Measurements from ENCODE around the genes FAM89B and RELA.

GRCh38 chr11:65118775-65119428 is 1.4 kb upstream of the ZNHIT2 start:
- PRO-cap, result no peak

DNA sequence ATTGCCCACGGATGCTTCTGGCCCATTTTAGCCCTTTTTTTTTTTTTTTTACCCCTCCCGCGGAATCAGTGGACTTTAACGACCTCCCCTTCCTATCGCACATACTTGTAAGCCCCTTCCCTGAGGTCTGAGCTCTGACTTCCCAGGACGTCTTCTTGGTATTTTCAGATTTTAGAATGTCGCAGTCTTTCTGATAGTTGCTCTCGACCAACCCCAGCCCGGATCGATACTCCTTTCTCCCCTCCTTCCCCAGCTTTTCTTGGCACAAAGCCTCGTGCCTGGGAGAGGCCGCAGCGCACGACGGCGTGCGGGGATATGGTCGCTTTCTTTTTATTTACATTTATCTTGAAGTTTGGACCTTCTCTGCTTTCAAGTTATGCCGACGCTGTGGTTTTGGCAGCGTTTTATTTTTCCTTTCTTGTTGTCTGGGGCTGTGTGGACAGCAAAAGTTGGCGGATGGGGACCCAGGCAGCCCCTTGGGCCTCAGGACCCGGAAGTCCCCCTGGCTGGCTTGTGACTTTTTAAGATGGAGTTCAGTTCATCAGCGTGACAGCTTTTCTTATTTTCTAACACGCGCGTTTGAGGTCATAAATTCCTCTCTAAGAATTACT is 4.2 kb upstream of the SPDYC start:
- PRO-cap, result no peak

DNA sequence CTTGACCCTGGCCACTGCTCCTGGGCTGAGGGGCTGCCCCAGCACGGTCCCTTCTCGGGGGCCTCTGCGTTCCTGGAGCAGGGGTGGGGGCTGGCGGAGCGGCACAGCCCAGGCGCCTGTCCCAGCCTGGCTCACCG is 184 bp downstream of the CAPN1 start:
- PRO-cap, result no peak

DNA sequence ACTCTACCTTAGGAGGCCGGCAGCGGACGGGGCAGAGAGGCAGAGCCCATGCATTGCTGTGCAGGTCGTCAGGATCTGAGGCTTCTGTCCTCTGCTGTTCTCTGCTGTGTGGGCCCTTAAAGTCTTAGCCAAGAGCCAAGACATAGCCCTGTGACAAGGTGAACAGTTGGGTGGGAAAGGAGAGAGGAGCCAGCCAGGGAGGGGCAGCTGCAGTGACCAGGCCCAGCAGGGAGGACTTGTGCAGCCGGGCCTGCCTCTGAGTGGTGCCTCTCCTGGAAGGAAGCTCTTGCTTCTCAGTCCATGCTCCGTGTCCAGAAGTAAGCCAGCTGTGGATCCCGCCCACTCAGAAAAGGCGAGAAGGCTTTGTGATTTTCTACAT is 17.5 kb upstream of the CDC42EP2 start:
- PRO-cap, result no peak

DNA sequence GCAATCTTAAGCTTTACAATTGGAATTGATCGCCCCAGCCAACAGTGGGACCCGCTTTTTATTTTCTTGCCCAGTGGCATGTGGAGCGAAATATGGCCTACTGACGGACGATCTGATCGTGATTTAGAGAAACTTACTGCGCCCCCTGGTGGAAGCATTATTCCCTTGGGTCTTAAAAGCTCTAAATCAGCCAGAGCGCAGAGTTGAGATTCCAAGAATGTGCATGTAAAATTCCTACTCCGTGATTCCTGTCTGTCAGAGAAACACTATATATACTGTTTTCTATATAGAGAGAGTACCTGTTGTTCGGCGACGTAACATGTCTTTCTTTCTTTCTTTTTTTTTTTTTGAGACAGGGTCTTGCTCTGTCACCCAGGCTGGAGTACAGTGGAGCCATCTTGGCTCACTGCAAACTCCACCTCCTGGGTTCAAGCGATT is 3.7 kb upstream of the DPF2 start:
- PRO-cap, result no peak

- PRO-cap, result no peak
Observed at GRCh38 chr11:65357688-65358466, 3.3 kb downstream of the TIGD3 start.

DNA sequence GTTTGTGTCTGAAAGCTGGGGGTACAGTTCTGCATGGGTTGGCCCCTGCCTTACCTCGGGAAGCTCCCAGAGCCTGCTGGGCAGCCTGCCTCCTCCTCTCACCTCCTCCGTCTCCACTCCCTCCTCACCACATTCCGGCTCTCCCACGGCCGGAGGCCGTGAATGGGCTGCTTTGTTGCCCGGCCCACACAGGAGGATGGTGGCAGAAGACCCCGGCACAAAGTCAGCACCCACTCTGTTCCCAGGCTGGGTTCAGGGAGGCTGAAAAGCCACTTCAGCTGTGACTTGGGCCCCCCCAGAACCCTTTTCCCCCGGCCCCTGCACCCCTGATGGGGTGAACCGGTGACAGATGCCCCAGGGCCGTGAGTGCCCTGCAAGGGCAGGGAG is 4.3 kb downstream of the FRMD8 start:
- PRO-cap, result no peak

GRCh38 chr11:65418406-65419479 is 32.3 kb downstream of the FRMD8 start:
- PRO-cap, result bidirectional peak, plus-strand start at chr11:65418475, minus-strand start at chr11:65418354; bidirectional peak, plus-strand start at chr11:65419311, minus-strand start at chr11:65418707

DNA sequence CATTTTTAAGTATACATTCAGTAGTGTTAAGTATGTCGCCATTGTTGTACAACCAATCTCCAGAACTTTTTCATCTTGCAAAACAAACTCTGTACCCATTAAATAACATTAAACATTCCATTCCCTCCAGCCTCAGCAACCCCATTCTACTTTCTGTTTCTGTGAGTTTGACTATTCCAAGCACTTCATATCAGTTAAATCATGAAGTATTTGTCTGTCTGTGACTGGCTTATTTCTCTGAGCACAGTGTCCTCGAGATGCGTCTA is 44.4 kb downstream of the FRMD8 start:
- PRO-cap, result no peak

- PRO-cap, result no peak
Observed at GRCh38 chr11:65454016-65454595, 67.7 kb downstream of the FRMD8 start.

GRCh38 chr11:65454596-65455797 is 68.6 kb downstream of the FRMD8 start:
- PRO-cap, result bidirectional peak, plus-strand start at chr11:65455288, minus-strand start at chr11:65455183

- PRO-cap, result no peak
Observed at GRCh38 chr11:65505727-65506453, 19.0 kb upstream of the SCYL1 start.

DNA sequence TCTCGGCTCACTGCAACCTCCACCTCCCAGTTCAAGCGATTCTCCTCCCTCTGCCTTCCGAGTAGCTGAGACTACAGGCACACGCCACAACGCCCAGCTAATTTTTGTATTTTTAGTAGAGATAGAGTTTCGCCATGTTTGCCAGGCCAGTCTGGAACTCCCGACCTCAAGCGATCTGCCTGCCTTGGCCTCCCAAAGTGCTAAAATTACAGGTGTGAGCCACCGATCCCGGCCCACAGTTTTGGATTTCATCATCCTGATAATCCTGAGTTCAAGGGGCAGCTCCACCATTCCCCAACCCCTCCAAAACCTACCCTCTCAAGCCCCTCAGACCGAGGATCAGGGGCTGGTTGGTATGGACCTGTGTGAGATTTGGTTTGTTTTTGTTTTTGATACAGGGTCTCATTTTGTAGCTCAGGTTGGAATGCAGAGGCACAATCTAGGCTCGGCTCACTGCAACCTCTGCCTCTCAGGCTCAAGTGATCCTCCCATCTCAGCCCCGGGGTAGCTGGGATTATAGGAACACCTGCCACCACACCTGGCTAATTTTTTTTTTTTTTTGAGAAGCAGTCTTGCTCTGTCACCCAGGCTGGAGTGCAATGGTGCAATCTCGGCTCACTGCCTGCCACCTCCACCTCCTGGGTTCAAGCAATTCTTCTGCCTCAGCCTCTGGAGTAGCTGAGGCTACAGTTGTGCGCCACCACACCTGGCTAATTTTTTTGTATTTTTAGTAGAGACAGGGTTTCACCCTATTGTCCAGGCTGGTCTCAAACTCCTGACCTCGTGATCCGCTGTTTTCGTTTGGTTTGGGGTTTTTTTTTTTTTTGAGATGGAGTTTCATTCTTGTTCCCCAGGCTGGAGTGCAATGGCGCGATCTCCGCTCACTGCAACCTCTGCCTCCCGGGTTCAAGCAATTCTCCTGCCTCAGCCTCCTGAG is 15.4 kb upstream of the SCYL1 start:
- PRO-cap, result no peak

DNA sequence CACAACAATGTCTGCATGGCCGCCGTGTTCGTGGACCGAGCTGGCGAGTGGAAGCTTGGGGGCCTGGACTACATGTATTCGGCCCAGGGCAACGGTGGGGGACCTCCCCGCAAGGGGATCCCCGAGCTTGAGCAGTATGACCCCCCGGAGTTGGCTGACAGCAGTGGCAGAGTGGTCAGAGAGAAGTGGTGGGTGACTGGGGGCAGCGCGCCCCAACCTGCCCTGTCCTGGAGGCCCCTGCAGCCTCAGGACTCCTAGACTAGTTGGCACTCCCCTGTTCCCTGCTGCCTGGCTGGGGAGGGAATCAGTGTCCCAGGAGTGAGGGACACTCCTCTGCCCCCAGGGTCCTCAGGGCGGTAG is 1.3 kb downstream of the SCYL1 start:
- PRO-cap, result no peak

DNA sequence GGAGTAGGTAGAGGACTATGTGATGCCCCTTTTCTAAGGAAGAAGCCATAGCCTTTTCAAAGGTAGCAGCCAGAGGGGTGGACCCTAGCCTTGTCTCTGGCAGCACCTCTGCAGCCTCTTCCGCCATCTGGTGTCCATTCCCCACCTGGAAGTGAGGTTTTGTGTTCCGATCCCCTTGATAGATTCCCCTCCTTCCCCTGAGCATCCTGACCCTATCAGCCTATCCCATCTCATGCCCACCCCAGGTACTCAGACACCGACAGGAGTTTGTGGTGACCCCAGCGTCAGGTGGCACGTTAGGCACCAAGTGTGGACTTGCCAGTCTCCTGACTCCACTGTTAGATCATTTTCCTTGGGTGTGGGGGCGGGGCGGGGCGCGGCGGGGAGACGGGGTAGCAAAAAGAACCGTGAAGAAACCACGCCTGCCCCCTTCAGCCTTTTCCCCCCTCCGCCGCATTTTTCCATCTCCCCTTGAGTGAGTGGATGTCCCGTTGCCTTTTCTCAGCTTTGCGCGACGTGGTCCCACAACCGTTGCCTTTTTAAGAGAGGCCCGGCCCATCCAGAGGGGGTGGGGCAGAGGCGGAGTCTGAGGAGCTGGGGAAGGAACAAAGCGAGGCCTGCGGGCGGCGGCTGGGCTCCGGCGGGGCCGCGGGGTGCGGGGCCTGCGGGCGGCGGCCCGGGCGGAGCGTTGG is at the start of gene FAM89B:
TSS of gene FAM89B (plus strand) at position 601 of the 692 bp plus-strand sequence.
- PRO-cap, result bidirectional peak, plus-strand start at position 613 of the sequence, minus-strand start at position 511 of the sequence

- PRO-cap, result no peak
Observed at GRCh38 chr11:65594838-65595474, 644 bp downstream of the KCNK7 start.

DNA sequence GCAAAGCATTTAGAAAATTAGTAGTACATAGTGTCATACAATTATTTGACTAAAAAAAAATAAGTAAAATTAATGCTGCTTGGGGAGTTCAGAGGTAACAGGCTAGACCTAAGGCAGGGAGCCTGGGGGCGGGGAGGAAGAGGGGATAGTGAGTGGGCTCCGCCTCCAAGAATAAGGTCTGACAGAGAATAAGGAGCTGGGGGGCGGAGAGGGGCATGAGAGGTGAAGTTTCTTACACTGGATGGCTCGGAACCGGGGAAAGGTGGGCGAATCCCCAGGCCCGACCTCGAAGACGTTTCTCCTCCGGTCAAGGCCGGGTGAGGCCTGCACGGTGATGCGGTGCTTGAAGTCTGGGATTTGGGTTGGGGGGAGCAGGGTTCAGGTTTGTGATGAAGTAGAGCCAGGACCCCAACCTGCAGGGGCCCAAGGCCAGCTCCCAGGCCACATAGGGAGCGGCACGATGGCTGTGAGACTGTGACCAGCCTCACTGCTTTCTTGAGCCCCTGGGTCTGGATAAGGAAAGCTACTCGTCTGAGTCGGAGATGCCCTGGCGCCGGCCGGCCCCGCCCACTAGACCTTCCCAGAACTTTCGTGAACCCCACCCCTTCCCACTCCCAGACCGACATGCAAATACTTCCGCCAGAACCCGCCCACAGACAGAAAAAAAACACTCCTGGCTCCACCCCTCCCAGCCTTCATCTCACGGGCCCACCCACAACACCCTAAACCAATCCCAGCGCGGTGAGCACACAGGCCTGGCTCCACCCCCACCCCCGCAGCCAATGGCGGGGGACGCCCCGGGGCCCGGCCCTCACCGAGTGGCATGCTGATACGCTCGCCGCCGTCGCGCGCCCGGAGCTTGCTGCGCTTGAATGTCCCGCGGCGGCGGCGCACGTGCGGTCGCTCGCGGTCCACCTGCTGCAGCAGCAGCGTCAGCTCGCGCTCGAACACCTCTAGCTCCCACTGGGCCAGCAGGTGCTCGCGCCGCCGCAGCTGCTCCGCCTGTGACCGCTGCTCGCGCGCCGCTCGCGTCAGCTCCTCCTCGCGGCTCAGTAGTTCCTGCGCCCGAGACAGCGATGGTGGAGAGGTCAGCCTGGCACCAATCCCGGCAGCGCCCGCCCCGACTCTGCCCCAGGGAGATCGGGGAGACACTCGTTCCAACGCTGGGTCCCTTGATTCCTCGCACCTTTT is 7.2 kb downstream of the MAP3K11 start:
- PRO-cap, result no peak

GRCh38 chr11:65621203-65621785 is 5.7 kb downstream of the PCNX3 start:
- PRO-cap, result no peak

DNA sequence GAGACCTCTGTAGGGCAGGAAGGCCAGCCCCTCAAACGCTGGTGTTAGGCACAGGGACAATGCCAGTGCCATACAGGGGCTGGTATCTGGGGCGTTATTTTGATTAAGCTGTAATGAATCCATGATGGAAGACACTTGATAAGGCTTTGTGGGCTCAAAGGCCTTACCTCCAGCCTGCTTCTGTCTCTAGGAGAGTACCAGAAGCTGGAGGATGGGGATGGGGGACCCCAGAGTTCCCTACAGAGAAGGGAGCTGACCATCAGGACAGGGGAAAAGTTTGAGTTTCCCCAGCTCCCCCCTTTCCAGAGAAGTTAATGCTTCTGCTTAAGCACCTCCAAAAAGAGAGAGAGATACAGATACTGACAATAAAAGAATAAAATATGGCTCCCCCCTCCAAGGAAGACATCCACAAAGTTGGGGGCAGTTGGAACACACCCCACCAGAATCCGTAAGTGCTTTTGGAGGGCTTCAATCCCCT is 8.8 kb downstream of the RELA start:
- PRO-cap, result no peak

DNA sequence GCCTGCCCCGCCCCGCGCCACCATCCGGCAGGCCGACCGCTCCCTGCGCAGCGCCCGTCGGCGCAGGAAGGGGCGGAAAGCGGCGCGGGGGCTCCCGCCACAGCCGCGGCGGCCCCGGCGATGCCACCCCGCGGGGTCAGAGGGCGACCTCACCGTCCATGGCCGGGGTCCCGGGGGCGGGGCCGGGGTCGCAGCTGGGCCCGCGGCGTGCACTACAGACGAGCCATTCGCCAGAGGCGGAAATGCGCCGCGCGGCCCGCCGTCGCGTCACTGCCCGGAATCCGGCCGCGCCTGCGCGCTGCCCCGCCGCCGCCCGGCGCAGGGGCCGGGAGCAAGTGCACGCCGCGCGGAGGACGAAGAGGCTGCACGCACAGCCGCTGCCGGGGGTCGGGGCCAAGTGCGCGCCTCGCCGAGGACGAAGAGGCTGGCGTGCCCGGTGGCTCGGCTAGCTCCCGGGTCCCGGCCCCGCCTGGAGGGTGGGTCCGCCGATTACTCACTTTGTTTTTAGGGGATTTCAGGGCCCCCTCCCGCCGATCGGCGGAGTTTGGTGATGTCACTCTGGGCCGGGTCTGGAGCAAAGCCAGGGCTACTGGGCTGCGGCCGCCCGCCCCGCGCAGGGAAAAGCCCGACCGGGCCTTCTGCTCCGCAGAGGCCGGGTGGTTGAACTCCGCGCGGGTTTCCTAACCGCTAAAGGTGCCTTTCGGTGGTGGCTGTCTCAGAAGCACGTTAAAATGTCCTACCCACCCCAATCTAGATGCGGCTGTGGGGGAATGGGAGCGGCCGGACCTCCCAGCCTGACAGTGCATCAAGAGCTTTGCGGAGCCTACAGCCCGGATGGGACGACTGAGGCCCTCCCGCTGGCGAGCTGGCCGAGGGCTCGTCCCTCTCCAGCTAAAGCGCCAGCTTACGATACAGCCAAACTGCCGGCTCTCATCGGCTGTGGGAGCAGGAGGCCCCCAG is at the start of gene RELA:
TSS of gene RELA (minus strand) at position 244 of the 960 bp plus-strand sequence.
- PRO-cap, result bidirectional peak, plus-strand start at position 50 of the sequence, minus-strand start at position 79 of the sequence; bidirectional peak, plus-strand start at position 620 of the sequence, minus-strand start at position 272 of the sequence